Ureter (tissue), 1 donor: Measurements from ENCODE around the gene PDGFB.

DNA sequence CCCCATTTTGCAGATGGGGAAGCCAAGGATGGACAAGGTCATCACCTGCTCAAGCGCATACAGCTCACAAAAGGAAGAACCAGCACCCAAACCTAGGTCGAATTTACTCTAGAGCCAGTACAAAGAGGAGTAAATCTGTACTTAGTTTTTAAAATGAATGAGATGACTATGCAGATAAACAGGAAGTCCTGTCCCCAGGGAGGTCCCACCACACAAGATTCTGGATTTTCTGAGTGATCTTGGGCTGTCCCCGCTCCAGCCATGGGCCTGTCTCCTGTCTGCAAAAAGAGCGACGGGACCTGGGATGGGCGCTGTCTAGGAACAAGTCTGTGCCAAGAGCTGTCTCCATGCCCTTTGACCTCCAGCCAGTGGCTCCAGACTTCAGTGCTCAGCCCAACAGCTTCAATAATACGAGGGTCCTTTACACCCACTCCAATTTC, 6.0 kb downstream of the CSNK1E start:
- PRO-cap, result no peak

- PRO-cap, result no peak
These were observed 2.8 kb downstream of the CSNK1E start for GRCh38 chr22:38314484-38314733.

DNA sequence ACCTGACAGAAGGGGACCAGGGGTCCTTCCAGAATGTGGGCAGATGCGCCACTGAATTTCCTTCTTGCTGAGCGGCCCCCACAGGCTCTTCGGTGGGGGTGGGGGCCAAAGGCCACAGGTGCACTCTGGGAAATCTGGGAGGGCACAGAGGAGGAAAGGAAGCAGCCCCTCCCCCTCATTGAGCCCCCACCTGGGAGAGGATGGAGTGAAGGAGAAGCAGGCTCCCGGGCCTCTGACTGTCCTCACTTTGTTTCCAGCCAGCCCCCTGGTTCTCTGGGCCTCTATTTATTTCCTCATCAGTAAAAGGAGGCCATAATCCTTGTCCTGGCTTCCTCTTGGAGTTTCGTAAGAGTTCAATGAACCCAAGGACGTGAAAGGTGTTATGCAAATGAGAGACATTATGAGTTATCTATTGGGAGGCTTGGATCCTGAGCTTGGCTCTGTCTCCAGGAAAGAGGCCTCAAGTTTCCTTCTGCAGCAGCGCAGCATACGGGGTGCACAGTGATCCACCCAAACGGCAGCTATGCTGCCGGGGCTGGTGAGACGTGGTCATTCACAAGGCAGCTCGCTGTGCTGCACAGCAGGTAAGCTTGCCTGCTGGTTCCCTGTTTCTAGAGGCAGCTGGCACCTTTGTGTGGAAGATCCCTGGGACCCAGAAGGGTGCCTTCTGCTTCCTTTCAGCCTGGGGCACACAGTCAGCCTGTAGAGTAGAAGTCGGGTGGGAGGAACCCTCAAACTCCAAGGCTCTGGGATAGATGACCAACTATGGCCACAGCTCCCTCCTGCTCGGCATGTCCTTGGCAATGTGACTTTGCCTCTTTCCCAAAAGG, 30.9 kb downstream of the KCNJ4 start:
- PRO-cap, result no peak

DNA sequence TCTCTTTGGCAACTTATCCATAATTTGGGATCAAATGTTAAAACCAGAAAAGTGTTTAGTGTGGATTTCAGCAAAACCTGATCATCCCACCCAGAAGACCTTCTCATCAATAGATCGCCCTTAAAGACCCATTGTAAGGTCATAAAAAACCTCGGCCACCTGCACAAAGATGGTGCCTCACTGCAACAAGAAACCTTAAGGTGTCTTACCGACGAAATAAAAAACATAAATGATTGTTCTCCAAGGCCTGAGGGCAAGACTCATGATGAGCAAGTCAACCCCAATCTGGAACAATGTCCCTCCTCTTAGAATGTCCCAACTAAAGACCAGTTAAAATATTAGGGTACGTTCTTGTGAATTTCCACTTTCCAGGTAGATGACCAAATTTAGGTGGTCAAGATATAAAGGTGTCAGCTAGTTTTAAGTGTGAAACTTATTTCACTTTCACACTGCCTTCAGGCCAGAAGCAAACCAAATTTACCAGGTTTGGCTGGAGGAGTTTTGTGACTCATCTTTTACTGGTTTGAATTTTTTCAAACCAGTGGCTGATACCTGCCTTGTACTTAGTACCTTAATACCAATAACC, 14.8 kb downstream of the KDELR3 start:
- PRO-cap, result no peak

- PRO-cap, result no peak
These were observed 11.5 kb downstream of the DDX17 start for GRCh38 chr22:38494454-38495141.

- PRO-cap, result no peak
These were observed 745 bp downstream of the CBY1 start for GRCh38 chr22:38657168-38657597.

- PRO-cap, result no peak
These were observed 1.2 kb downstream of the CBY1 start for GRCh38 chr22:38657598-38658061.

- PRO-cap, result no peak
These were observed 10.8 kb upstream of the TOMM22 start for GRCh38 chr22:38670764-38671470.

- PRO-cap, result no peak
These were observed 22.1 kb downstream of the SUN2 start for GRCh38 chr22:38733399-38734432.

DNA sequence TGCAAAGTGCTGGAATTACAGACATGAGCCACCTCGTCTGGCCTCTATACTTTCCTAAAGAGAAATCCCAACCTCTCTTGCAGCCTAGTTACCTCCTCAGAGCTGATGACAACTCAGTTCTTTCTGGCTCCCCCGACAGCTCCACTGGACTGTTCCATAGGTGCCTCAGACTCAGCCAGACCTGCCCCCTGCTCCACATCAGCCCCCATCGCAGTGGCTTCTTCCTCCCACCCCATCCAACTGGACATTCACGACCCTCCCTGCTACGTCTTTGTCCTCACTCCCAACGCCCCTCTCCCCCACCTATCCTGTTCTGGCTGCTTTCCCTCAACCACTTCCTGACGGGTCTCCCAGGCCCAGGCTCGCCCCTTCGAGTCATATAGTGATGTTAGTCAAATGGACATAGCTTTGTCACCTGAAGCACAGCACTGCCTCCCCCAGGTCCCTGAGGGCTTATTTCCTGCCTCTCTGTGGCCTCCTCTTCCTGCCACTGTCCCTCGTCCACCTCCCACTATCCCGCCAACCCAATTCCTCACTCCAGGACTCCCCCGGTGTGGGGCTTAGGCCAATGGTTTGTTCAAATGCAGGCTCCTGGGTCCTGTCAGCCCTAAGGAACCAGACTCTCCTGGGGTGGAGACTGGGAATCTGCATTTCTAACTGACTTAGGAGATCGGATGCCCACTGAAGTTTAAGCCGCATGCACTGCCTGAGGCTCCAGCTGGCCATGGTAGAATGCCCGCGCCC, 18.5 kb downstream of the SUN2 start:
- PRO-cap, result no peak

- PRO-cap, result no peak
These were observed 5.7 kb downstream of the CBX6 start for GRCh38 chr22:38866175-38866886.

- PRO-cap, result no peak
These were observed 35.4 kb upstream of the APOBEC3A start for GRCh38 chr22:38922067-38922266.

DNA sequence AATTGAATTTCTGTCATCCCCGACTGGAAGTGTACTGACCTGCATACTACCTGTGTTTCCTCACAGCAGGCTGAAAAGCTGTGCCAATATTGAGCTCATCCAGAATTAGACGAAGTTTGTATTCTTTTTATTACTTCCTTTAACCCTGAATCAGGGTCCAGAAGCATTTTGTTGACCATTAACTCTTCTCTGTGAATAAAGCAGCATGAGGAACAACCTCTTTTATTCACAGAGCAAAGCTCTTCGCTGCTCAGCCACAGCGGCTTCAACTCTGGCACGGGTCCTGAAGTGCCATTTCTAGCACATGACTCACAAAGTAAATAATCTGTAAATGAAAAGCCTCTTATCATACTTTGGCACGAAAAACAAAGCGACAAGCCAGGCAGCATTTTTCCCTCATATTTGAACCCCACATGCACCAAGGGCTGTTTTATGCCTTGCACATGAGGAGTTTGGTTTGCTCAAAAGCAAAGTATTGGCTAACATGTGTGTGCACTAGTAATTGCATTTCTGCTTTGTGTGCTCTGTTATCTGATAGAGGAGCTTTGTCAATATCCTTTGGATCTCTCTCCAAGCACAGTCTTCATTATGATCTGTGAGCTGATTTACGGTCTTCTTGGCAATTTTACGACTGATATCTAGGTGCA, 33.0 kb upstream of the APOBEC3A start:
- PRO-cap, result no peak

- PRO-cap, result no peak
These were observed 10.3 kb upstream of the APOBEC3A start for GRCh38 chr22:38946978-38947709.

GRCh38 chr22:39117427-39118164, 20.6 kb downstream of the APOBEC3H start:
- PRO-cap, result no peak

GRCh38 chr22:39176016-39176725, 23.7 kb upstream of the CBX7 start:
- PRO-cap, result unidirectional peak, plus-strand start at chr22:39176308

GRCh38 chr22:39176726-39177243, 24.3 kb upstream of the CBX7 start:
- PRO-cap, result no peak

GRCh38 chr22:39244789-39245389, at the start of gene PDGFB:
TSS of gene PDGFB (minus strand) at chr22:39244982.
- PRO-cap, result unidirectional peak, minus-strand start at chr22:39244979

GRCh38 chr22:39299670-39300853, 19.4 kb downstream of the RPL3 start:
- PRO-cap, result unidirectional peak, plus-strand start at chr22:39300053; unidirectional peak, plus-strand start at chr22:39300480

DNA sequence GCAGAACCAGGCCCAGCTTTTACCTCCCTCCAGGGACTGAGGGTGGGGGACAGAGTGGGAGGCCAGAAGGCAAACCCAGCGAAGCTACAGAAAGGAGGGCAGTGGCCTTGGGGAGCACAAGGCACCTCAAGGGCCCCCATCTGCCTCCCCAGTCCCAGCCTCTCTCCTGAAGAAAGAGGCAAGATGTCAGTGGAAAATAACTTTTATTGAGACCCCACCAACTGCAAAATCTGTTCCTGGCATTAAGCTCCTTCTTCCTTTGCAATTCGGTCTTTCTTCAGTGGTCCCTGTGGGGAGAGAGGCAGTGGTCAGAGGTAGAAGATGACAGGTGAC, 6.8 kb downstream of the RPL3 start:
- PRO-cap, result no peak